Ishikawa (cell line): ENCODE measurements around the genes CASP5 and RAB39A.

- RRBS = 1% methylated on average over 28 of the region's 68 CpGs
Measured at GRCh38 chr11:101583088-101583696, 615 bp downstream of the TRPC6 start.

GRCh38 chr11:102197704-102198156 lies 87.5 kb downstream of the YAP1 start:
- RRBS = no CpG with 5 or more reads among the region's 2 CpGs

GRCh38 chr11:102276858-102277235 lies 40.4 kb upstream of the BIRC3 start:
- RRBS = no CpG with 5 or more reads among the region's 6 CpGs

GRCh38 chr11:102300713-102301283 lies 16.5 kb upstream of the BIRC3 start:
- RRBS = no CpG with 5 or more reads among the region's 2 CpGs

- RRBS = no CpG with 5 or more reads among the region's 2 CpGs
Measured at GRCh38 chr11:102330811-102331293, 13.6 kb downstream of the BIRC3 start.

- RRBS = no CpG with 5 or more reads among the region's 17 CpGs
Measured at GRCh38 chr11:102438661-102439431, 13.7 kb downstream of the TMEM123 start.

GRCh38 chr11:102461054-102461515 lies 8.5 kb upstream of the TMEM123 start:
- RRBS = no CpG with 5 or more reads among the region's 2 CpGs

- RRBS = no CpG with 5 or more reads among the region's 7 CpGs
Measured at GRCh38 chr11:102560258-102561255, 30.0 kb upstream of the MMP7 start.

DNA sequence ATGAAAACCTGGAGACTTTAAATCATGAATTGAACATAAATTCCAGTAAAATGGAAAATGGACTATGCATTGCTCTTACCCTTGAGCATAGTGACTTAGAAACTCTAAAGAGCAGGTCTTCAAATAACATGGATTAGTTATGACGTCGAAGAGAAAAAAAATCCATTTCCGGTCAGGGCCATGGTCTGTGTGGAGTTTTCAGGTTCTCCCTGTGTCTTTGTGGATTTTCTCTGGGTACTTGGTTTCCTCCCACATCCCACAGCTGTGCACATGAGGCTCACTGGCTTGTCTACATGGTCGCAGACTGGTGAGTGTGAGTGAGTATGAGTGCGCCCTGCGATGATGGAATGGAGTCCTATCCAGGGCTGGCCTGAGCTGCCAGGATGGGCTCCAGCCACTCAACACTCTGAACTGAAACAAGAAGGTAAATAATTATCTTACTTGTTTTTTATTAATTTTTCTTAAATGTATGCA lies 10.9 kb downstream of the MMP3 start:
- RRBS = no CpG with 5 or more reads among the region's 6 CpGs

DNA sequence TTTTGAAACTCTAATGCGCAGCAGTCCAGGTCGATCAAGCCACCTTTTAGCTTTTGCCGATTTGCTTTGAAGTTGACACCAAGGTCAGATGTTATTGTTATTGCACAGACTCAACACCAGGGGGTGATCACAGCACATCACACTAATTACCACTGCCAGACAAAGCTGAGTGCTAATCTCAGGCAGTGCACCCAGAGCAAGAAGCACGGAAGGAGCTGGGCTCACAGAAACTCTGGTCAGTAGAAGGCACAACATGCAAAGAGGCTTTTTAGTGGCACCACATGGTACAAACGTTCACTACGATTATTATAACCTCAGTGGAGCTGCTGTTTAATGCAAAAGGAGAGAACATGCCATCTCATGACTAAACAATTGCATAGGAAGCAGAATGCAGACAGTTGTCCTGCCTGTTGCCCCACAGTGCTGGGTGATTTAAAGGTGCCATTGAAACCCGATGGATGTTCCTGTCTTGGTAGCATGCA lies 354.0 kb upstream of the DDI1 start:
- RRBS = no CpG with 5 or more reads among the region's 7 CpGs

- RRBS = no CpG with 5 or more reads among the region's 4 CpGs
Measured at GRCh38 chr11:104705479-104706265, 262.7 kb downstream of the CASP4 start.

DNA sequence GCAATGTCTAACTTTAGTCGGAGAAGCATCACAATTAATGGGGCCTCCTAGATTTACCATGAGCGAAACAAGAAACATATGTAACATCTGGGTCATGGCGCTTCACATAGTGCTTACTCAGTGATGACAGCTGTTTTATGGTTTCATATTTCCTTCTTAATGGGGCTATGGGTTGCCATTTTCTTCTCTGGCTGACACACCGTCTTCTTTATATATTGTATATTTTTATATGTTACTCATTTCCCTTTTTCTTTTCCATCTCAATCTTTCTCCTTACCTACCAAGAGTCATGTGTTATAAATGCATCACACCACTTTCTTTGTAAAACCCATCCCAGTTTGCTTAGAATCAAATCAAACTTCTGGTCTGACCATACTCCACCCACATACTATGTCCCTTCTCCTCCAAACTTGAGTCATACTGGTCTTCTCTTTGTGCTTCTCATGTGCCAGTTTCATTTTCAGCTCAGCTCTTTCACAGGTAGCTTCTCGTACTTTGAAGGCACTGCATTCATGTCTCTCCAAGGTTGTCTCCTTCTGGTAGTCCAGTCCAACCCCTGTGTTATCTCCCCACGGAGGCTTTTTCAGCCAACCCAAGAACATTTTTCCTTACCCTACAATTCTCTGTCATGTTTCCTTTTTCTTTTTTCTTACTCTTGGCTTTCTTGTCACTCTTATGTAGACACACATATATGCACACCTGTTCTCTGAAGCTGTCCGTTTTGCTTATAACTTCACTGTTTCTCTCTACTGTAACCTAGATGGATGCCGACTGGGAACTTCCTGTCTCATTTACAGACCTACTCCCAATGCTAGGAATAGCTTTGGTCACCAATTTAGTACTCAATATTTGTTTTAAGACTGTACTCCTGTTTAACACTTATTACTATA lies 60.5 kb downstream of the CASP4 start:
- RRBS = no CpG with 5 or more reads among the region's 8 CpGs

DNA sequence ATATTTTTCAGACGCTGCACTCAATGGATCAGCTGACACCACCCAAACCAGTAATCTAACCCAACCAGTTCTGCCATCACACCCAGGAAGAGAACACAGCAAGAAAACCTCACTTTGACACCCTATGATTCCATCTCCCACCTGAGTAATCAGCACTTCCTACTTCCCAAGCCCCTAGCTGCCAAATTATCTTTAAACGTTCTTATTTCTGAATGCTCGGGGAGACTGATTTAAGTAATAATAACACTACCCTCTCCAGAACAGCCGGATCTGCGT lies 2.6 kb downstream of the CASP4 start:
- RRBS = no CpG with 5 or more reads among the region's 5 CpGs

DNA sequence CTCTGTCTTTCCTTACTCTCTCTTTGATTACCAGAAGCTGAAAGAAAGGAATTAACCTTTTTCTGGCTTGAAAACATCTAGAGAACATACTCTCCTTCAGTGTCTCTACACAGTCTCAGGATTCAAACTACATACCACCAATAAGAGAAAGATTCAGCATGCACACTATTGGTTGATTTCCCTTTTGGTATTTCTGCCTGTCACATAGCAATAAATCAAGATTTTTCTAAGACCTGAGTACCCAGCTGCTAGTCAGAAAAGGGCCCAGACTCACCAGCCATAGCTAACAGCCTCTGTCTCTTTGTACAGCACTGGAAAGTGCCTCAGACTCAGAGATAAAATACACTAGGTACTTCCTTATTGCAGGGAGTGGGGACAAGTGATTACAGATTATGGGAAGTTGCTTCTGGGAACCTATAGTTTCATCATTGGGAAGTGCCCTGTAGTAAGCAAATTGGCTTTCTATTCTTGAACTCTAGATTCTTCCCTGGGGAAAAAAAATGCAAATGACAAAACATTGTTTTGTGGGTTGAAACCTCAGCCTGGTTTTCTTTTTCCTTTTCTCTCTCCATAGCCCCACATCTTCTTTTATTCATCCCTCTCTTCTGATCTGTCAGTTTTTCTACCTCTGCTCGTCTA lies at the start of gene CASP5:
CASP5 (minus strand) TSS at position 313 of the 639 bp plus-strand sequence.
- RRBS = no CpG with 5 or more reads among the region's 1 CpG

DNA sequence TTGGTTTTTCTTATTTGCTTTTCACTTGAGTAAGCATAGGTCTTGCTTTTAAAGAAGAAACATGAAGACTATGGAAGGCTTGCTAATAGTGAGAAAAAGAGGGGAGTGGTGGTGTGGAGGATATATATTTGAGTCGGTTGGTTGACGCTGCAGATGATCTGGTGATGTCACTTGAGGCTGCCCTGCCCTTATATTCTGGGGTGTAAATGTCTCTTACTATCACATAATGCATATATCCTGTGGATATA lies 2.9 kb downstream of the GRIA4 start:
- RRBS = no CpG with 5 or more reads among the region's 2 CpGs

GRCh38 chr11:106078227-106078583 lies 743 bp downstream of the AASDHPPT start:
- RRBS = no CpG with 5 or more reads among the region's 6 CpGs

GRCh38 chr11:107856801-107857397 lies 1.7 kb downstream of the SLC35F2 start:
- RRBS = no CpG with 5 or more reads among the region's 8 CpGs

DNA sequence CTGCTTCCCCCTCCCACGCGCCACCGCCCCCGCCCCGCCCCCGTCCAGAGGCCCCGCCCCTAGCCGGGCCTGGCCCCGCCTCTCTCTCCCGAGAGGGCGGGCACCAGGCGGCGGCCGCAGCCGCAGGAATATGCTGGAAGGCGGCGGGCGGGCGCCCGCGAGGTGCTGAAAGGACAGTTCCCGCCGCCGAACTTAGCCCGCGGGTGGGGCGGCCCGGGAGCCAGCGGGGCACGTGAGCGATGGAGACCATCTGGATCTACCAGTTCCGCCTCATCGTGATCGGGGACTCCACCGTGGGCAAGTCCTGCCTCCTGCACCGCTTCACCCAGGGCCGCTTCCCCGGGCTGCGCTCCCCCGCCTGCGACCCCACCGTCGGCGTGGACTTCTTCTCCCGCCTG lies at the start of gene RAB39A:
RAB39A (plus strand) TSS at position 119 of the 398 bp plus-strand sequence.
- RRBS = 2% methylated on average over 13 of the region's 45 CpGs

GRCh38 chr11:107928781-107929190 lies 538 bp downstream of the RAB39A start:
- RRBS = 35% methylated on average over 14 of the region's 29 CpGs